BJ (cell line): Measurements from ENCODE around the genes VARS2, MUC21 and C6orf15.

- CAGE, long polyA plus RNA = no peak
- RRBS = no CpG with 5 or more reads among the region's 1 CpG
These were observed 9.8 kb downstream of the MDC1 start for GRCh38 chr6:30707339-30707538.

- CAGE, long polyA plus RNA = no peak
- RRBS = no CpG with 5 or more reads among the region's 22 CpGs
These were observed 3.4 kb downstream of the TUBB start for GRCh38 chr6:30723433-30724021.

- CAGE, long polyA plus RNA = no peak
- RRBS = no CpG with 5 or more reads among the region's 1 CpG
These were observed 64.1 kb upstream of the DDR1 start for GRCh38 chr6:30820178-30820632.

DNA sequence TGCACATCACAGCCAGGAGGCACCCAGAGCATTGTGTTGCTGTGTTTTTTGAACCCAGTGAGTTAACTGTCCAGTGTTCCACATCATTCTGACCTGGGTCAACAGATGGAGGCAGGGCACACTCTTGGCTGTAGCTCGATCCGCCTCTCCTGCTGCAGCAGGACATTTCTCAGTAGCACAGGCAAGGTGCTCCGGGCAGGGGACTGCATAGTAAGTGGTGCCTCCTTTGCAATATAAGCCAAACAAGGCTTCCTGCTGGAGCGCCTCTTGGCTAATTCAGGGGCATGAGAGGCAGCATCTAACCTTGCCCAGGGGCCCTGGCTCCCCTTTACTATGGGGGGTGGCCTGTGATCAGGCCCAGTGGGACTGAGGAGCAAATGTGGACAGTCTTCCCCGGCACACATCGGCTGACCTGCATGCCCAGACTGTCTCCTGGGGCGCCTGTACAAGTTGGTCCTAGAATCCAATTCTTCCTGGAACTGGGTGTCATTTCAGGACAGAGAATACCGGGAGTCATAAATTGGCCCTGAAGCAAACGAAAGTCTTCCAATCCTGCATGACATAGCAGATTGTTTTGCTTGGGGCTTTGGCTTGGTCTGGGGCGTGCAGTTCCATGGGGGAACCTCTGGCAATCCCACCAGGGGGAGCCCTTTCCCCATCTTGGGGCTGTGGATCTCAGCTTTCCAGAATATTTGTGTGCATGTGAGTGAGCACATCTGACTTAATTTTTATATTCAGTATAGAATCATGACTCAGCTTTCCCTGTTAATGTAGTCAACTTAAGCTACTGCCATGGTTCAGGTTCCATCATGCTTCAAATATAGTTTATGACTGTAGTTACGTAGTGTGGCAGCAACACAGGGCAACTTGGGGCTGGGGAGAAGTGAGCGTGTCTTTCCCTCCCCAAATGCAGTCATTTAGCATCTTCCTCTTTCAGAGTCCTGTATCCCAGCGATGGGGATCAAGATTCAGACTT, 56.0 kb upstream of the DDR1 start:
- CAGE, long polyA plus RNA = no peak
- RRBS = 20% methylated on average over 3 of the region's 13 CpGs

- CAGE, long polyA plus RNA = no peak
- RRBS = no CpG with 5 or more reads among the region's 7 CpGs
These were observed 43.7 kb upstream of the DDR1 start for GRCh38 chr6:30840553-30841037.

DNA sequence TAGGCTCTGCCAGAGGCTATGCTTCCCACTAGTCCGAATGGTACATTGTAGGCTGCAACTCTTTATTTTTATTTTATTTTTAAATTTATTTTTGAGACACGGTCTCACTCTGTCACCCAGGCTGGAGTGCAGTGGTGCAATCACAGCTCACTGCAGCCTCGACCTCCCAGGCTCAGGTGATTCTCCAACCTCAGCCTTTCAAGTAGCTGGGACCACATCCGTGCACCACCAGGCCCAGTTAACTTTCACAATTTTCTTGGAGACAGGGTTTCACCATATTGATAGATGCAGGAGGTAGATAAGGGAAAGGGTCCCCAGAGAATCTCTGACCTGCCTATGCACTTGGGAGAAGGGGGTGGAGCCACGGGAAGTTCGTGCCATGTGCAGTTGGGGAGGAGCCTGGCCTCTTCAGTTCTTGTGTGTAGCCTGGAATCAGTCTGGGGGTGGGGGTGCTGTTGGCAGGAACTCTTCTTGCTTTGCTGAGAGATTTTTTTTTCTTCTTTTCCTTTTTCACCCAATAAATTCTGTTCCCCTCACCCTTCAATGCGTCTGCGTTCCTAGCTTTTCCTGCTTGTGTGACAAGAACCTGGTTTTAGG, 41.2 kb upstream of the DDR1 start:
- CAGE, long polyA plus RNA = no peak
- RRBS = no CpG with 5 or more reads among the region's 8 CpGs

- CAGE, long polyA plus RNA = no peak
- RRBS = no CpG with 5 or more reads among the region's 17 CpGs
These were observed 8.9 kb upstream of the DDR1 start for GRCh38 chr6:30875286-30875907.

- CAGE, long polyA plus RNA = no peak
- RRBS = no CpG with 5 or more reads among the region's 17 CpGs
These were observed 3.6 kb upstream of the DDR1 start for GRCh38 chr6:30880568-30881352.

- CAGE, long polyA plus RNA = no peak
- RRBS = 1% methylated on average over 16 of the region's 70 CpGs
These were observed at the start of gene VARS2 for GRCh38 chr6:30913561-30914432. TSS of gene VARS2 (plus strand) at chr6:30914238.

GRCh38 chr6:30983629-30983957, at the start of gene MUC21:
TSS of gene MUC21 (plus strand) at chr6:30983718.
- CAGE, long polyA plus RNA = no peak
- RRBS = no CpG with 5 or more reads among the region's 3 CpGs

DNA sequence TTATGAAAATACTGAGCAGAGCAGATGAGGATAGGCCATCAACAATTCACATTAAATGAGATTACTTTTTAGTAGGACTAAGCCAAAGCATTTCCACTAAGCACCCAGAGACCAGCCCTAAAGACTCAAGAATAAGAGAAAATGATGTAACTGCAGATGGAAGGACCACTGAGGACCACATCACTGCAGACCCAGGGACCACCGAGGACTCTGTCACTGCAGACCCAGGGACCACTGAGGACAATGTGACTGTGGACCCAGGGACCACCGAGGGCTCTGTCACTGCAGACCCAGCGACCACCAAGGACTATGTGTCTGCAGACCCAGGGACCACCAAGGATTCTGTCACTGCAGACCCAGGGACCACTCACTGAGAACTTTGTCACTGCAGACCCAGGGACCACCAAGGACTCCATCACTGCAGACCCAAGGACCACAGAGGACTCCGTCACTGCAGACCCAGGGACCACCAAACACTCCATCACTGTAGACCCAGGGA, 45.9 kb downstream of the MUC22 start:
- CAGE, long polyA plus RNA = no peak
- RRBS = no CpG with 5 or more reads among the region's 4 CpGs

GRCh38 chr6:31112407-31112931, at the start of gene C6orf15:
TSS of gene C6orf15 (minus strand) at chr6:31112575.
- CAGE, long polyA plus RNA = no peak
- RRBS = no CpG with 5 or more reads among the region's 6 CpGs

DNA sequence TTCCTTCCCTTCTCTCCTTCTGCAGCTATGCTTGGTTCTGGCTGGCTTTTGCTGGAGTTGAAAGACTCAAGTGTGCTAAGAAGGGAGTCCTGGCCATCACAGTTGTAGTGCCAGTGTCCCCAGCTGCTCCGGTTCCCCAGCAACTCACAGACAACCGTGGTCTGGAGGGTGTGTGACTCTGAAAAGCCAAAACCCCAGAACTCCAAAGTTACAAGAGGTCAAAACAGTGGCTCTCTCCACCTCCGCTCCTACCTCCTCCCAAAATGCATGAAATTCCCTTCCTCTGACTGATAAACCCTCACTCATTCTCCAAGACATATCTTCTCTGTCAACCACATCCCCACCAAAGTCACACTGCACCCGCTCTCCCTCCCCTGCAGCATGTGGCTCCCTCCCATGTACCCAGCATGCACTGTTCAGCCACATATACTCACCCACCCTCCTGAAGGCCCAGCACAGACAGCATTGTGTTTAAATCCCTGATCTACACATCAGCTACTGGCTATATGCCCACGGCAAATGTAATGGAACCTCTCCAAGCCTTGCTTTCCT, 5.4 kb upstream of the POU5F1 start:
- CAGE, long polyA plus RNA = no peak
- RRBS = no CpG with 5 or more reads among the region's 5 CpGs

DNA sequence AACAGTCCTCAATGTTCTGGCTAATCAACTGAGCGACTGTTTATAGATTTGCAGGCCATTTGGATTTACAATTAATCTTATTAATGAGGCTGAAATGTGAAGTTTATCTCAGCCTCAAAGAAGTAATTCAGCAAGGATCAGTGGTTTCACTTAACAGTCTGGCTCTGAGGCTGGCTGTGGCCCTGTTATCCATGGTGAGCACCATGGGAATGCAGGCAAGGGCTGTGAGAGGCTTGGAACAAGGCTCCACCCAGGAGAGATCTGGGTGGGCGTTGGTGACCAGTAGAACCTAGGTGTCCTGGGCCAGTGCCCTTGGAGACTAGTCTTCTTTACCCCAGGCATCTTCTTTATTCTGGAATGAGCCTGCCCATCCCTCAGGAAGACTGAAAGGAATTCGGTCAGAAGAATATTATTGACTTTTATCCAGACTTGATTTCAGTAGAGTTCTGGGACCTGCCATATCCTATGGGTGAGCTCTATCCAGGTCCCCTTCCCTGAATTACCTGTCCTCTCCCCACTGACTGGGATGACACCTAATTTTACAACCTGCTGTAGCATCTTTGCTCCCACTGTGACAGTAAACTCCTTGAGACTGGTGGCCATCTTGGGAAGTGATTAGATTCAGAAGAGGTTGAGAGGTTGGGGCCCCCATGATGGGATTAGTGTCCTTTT, 29.3 kb upstream of the POU5F1 start:
- CAGE, long polyA plus RNA = no peak
- RRBS = no CpG with 5 or more reads among the region's 3 CpGs

DNA sequence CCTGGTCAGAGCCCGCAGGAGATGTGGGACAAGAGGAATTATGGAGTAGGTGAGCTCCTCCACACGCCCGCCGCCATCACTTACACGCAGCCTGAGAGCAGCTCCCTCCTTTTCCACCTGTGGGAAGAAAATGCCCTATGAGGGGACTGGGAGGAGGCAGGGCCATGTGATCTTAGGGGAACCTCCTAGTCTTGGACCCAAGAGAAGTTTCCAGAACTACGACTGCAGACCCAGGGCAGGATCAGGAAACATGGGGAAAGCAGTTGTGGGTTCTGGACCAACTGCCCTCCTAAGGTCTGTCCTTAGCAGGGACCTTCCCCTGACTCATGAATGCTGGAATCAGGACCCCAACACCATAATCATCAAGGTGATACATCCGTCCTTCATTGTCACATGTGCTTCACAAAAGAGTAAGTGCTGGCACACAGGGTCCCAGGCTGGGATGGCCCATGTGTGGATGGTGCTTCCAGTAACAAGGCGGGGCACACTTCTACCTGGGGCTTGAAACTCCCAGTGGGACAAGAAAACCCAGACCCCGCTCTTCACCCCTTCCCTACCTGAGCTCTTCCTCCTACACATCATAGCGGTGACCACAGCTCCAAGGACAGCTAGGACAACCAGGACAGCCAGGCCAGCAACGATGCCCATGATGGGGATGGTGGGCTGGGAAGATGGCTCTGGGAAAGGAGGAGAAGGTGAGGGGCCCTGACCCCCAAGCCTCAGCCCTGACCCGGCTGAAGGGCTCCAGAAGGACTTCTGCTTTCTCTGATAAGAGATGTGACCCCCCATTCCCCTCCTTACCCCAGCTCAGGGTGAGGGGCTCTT, 2.3 kb downstream of the HLA-C start:
- CAGE, long polyA plus RNA = no peak
- RRBS = no CpG with 5 or more reads among the region's 12 CpGs

- CAGE, long polyA plus RNA = no peak
- RRBS = no CpG with 5 or more reads among the region's 6 CpGs
These were observed 928 bp upstream of the HLA-B start for GRCh38 chr6:31357858-31358355.

GRCh38 chr6:31400513-31400955, 2.9 kb upstream of the MICA start:
- CAGE, long polyA plus RNA = no peak
- RRBS = no CpG with 5 or more reads among the region's 25 CpGs

DNA sequence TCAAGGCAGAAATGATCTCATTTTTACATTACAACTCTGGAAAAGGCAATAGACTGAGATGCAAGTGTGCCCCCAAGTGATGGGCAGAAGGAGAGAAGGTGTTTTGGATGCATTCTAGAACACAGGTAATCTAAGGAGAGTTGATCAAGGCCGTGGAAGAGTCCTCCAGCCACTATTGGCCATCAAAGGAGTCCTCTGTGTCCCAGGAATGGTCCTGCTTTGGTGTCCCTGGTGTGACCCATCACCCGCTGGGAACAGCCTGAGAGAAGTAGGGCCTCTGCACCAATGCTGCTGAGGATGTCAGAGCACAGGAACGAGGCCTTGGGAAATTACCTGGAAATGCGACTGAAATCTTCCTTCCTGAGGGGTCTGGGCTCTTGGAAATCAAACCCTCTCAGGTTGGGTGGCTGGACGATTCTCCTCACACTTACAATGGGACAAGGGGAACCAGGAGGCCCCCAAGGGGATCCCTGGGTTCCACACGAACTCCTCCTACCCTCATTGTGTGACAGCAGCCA, 34.5 kb upstream of the MICB start:
- CAGE, long polyA plus RNA = no peak
- RRBS = no CpG with 5 or more reads among the region's 6 CpGs

DNA sequence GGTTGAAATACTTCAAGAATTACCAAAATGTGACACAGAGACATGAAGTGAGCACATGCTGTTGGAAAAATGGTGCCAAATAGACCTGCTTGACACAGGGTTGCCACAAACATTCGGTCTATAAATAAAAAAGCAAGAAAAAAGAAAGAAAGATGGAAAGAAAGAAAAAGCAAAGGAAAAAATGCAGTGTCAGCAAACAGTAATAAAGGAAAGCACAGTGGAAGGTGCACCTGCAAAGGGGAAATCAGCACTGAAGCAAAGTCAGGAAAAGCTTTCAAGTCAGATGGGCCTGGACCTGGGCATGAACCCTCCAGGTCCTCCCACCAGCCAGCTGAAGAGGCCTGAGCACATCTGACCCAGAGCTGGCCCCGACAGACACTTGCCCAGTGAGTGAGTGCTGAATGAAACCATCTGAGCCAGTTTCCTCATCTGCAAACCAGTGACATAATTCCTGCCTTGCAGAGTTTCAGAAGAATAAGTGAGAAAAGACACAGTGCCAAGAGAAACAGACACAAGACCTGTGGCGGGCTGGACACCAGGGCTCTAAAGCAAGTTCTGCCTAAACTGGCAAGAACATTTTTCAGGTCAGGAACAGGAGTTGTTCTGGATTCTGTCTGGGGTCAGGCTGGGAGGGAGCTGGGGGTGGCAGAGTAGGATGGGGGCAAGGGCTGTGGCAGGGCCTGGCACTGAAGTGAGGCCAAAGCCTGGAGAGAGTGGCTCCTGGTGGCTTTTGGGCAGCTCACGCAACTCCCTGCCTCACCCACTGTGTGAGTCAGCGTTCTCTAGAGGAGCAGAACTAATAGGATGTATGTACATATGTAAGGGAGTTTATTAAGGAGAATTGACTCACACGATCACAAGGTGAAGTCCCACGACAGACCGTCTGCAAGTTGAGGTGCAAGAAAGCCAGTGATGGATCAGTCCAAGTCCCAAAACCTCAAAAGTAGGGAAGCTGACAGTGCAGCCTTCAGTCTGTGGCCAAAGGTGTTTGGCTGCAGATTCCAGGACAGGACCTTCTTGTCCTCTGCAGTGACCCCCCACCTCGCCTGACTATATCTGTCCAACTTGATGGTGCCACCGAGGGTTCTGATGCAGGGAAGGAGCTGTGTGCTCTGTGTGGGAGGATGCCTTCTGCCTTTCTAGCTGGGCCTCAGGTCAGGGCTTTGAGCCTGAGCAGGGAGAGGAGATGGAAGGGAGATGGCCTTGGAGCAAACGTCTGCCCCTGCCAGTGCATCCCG, 23.7 kb upstream of the MICB start:
- CAGE, long polyA plus RNA = no peak
- RRBS = no CpG with 5 or more reads among the region's 12 CpGs

DNA sequence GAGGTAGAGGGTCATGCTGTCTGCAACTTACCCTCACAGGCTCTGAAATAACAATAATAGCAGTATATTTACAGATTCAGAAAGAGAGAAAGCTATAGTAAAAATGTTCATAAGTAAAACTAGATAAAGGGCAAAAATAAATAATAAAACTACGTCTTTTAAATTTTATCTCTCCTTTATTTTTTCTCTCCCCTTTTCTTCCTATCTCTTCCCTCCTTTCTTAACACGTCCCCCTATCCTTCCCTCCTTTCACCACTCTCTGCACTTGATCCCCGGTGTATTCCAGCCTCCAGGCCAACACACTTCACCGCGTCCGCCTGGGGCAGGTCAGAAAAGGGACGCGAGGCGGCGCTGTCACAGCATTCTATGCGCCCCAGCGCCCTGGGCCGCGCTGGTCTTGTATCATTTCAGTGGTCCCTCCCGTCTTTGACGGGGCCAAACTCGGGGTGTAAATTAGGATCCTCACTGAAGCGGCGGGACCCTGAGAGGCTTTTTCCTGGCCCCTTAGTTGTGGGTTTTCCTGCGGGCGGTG, 4.3 kb upstream of the MICB start:
- CAGE, long polyA plus RNA = no peak
- RRBS = no CpG with 5 or more reads among the region's 21 CpGs